Metastatic Lung Carcinoma in the Adrenal Gland (tissue), 1 donor: ENCODE results near the genes THAP6 and NAAA.

- PRO-cap, result bidirectional peak, plus-strand start at chr4:75514448, minus-strand start at chr4:75514303
Observed at GRCh38 chr4:75514145-75515267, at the start of gene THAP6. Gene THAP6, plus strand, starts transcription at chr4:75514473.

GRCh38 chr4:75805267-75805664 lies 80.9 kb downstream of the USO1 start:
- PRO-cap, result no peak

GRCh38 chr4:75940707-75941464 lies at the start of gene NAAA:
Gene NAAA, minus strand, starts transcription at chr4:75941013.
- PRO-cap, result unidirectional peak, minus-strand start at chr4:75940975

DNA sequence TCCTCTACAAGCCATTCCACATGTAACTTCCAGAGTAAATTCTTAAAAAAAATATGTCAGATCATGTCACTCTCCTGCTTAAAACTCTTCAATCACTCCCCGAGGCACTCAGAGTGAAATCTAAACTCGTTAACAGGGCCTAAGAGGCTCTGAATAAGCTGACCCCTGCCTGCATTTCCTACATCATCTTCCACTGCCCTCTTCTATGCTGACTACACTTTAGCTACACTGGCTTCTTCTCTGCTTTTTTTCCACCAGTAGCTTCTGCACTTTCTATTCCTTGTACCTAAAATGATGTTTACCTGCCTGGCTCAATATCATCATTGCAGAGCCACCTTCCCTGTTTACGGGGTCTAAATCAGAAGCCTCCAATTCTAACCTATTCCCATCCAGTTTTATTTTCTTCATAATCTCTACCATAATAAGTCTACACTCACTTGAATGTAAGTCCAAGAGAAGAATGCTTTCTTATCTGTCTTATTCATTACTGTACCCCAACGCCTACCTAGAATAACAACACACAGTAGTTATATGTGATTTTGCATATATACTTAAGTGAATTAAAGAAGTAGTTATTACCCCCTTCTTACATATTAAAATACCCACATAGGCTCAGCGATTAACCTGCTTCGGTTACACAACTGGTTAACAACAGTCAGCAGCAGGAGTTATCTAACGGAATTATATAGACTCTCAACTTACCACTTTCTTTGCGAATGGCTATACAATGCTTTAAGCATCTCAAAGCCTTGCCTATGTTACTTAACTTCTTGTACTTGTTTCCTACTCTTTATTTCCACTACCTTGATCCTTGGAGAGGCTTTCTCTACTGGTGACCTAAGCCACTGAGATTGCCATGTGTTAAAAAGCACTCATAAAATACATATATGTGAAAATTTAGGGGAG lies 1.5 kb downstream of the SDAD1 start:
- PRO-cap, result no peak

- PRO-cap, result no peak
Observed at GRCh38 chr4:76087250-76087522, 12.7 kb downstream of the ART3 start.

DNA sequence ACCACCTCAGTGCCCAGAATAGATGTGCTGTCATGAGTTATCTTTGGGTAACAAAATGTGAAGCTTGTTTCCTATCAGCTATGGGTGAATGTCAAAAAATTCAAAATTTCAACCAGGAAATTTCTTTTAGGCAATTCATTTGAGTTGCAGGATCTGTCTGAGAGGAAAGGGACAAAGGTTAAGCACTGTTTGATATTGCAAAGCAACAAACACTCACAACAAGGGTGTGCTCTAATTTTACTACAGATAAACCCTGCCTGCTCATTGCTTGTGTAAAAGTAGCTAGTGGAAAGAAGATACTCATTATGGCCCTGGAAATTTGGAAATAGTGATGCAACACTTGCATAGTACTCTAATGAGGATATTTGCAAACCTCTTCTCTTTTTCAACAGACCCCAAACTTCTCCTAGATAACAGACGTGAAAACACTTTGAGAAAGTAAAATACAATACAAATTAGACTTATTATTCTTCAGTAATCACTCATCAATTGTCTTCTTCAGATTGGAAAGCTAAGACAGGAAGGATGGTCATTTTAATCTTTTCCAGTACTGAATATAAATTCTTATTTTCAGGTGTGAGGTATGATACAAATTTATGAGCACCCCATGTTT lies 27.1 kb downstream of the FAM47E start:
- PRO-cap, result no peak

GRCh38 chr4:76310158-76310591 lies 3.6 kb downstream of the STBD1 start:
- PRO-cap, result no peak

DNA sequence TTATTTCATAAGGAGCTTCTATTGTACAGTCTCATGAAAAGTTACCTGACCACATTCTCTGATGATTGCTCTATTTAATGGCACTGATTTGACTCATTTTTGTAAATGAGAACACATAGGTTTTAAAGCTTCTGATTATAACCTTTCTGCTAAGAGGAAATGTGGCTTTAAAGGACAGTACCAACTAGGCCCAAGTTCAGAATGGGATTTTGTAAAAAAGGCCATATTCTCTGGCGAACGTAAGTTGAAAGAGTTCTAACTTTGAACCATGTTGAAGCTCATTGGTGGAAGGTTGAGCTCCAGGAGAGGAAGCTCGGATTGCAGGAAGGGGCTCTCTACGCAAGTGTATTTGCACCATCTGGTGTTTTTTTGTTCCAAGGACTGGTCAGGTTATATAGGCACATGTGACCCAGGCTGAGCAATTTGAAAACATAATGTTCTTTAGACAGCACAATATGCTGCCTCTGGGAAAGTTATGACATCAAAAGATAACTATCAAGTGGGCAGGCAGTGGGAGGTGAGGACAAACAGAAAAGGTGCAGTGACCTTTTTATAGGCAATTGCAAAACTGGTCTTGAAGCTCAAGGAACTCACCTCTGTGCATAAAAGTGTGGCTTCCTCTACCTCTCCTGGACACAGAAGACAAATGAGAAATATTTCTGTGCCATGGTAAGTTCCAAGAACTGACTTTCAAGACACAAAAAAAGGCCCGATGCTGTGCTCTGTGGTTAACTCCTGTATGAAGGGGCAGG lies 128.3 kb downstream of the SHROOM3 start:
- PRO-cap, result no peak

- PRO-cap, result no peak
Observed at GRCh38 chr4:76569326-76569620, 134.2 kb downstream of the SHROOM3 start.

DNA sequence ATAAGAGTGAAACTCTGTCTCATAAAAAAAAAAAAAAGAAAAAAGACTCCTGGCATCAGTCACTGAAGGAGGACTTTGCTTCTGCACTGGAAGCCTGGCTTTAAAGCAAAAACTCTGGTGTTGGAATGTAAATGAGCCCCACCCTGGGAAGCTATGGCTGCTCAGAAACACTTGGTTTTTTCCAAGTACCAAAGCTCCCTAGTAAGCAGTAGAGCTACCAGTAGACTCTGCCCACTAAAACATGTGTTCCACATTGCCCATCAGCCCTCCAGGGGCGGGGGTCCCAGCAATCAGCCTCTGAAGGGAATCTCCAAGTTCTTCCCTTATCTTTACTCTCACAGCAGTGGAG lies 154.4 kb downstream of the SHROOM3 start:
- PRO-cap, result no peak

DNA sequence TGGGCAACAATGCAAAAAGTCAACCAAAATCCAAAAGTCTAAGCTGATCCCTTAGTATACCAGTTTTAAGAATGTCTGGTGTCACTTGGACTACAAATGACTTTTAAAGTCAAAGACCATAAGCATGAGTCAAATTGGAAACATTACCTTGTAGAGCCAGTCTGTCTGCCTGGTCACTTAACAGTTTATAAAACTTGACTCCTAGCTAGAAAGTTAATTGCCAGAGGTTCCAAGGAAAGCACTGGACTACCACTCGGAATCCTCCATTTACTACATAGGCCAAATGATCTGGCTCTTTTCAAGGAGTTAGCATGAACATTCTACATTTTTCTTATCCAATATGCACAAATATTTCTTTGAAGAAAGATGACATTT lies 188.2 kb downstream of the SHROOM3 start:
- PRO-cap, result unidirectional peak, plus-strand start at position 216 of the sequence

GRCh38 chr4:76639336-76639734 lies 204.3 kb downstream of the SHROOM3 start:
- PRO-cap, result no peak

DNA sequence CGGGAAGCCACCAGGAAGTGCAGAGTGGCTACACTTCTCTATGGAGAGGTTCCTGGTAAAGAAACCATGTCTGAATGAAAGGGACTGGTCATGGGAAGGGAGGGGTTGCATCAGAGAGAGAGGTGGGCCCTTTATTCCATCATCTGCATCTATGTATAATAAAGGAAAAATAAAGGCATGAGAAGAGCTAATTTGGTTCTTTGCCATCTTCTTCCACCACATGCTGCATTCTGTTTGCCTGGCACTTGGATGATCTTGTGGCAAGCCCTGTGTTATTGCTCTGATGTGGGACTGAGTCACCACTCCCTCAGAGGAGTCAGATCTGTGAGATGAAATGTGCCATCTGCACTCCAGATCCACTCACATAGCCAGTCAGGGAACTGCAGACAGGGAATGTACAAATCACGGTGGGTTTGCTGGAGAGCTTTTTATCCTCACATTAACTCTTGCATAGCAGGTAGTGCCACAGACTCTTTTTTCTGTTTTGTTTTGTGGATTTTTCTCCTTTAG lies 144.8 kb downstream of the SOWAHB start:
- PRO-cap, result no peak

DNA sequence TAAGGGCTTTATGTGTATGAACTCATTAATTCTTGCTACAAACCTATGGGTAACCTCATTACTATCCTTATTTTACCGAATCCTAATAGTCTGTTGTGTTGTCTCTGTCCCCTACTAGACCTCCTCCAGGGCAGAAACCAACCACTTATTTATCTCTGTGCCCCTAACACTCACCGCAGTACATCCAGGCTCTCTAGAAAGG lies 11.3 kb upstream of the SOWAHB start:
- PRO-cap, result no peak

DNA sequence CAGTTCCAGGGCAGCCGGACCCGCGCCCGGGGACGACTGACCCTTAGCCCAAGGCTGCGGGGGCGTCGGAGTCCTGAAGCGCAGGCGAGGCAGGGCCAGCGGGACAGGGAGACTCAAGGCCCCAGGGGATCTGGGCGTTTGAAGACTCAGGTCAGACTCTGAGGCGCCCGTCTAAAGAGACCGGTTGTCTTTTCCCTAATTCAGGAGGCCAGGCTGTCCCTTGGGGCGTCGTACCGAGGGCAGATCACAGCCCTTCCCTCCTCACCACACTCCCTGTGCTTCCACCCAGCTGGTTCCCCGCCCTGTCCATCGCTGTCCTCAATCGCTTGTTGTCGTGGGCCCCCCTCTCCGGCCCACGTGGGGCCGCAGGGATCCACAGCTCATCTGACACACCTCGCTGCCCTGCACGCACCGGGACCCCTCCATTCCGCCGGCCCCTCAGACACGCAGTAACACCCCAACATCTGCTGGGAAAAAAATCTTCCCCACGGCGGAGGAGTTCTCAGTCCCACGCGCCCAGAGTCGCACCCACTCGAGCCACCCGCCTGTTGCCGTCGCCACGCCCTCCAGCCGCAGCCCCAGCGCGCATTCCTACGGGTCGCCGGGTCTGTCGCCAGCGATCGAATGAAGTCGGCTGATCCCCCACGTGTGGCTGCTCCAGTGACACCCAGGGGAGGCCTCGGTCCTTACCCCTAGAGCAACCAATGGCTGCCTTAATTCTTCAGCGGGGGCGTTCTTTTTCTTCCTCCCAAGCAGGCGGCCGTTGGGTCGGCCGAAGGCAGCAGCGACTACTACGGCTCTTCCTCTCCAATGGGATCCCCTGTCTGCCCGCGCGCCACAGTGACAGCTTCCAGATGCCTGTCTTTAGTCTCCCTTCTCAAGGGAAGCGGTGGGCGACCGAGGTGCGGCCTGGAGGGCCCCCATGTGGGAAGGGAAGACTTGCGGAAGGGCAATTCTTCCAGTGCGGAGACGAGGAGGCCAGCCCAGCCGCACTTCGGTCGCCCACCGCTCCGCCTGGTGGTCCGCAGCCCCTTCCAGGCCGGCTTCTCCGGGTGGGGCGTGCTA lies 947 bp upstream of the SEPTIN11 start:
- PRO-cap, result unidirectional peak, plus-strand start at position 755 of the sequence; unidirectional peak, plus-strand start at position 961 of the sequence

DNA sequence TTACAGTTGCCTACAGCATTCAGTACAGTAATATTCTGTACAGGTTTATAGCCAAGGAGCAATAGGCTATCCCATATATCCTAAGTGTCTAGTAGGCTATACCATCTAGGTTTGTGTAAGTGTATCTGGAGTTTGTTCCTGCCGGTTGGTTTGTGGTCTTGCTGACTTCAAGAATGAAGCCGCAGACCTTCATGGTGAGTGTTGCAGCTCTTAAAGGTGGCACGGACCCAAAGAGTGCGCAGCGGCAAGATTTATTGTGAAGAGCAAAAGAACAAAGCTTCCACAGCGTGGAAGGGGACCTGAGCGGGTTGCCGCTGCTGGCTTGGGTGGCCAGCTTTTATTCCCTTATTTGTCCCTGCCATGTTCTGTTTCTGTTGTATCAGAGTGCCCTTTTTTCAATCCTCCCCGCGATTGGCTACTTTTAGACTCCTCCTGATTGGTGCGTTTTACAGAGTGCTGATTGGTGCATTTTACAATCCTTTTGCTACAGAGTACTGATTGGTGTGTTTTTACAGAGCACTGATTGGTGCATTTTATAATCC lies 40.3 kb downstream of the SEPTIN11 start:
- PRO-cap, result no peak

GRCh38 chr4:77019131-77019408 lies 56.7 kb downstream of the CCNI start:
- PRO-cap, result no peak

DNA sequence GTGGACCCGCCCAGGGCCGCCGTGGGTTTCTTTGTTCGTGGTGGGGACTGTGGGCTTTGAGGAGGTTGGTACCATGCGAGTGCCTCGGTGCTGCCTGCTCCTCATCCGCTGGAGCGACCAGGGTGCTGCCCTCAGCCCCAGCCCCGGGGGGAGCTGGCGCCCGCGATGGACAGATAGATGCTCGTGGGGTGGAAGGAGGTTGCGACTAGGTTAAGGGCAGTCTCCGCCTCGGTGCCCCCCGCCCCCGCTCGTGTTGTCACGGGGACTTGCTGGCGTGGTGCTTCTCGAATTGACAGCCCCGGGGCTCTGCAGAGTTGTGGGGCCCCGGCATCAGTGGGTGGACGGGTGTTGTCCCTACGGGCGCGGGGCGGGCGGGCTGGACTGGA lies 497 bp downstream of the CCNG2 start:
- PRO-cap, result no peak

GRCh38 chr4:77493747-77494673 lies 111.6 kb upstream of the CXCL13 start:
- PRO-cap, result no peak

- PRO-cap, result no peak
Observed at GRCh38 chr4:77519330-77519608, 86.4 kb upstream of the CXCL13 start.